ENCODE data around the genes EMID1, RHBDD3, ZMAT5 and HORMAD2.

DNA sequence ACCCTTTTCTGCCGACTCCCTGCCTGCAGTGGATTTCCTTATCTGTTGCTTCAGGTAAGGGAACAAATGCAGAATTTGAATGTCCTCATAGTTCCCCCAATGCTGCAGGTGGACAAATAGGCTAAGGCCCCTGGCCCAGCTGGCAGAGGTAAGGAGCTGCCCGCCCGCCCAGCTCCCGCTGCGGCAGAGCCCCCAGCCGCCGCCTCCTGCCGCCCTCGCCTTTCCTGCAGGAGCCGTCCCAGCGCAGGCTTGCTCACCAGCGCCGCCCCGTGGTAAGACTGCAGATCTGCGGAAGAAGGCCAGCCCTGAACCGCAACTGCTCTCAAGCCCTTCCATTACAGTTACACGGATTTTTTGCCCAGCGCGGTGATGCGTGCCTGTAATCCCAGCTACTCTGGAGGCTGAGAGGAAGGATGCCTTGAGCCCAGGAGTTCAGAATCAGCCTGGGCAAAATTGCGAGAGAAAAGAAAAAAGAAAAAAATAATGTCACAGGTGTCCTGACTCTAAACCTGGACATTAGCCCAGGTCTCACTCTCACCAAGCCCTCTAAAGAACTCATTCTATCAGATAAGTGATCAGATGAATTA, 51.2 kb upstream of the EMID1 start:
- RAMPAGE, long total RNA = no peak
- RRBS, 2 experiments = no CpG with 5 or more reads among the region's 21 CpGs
CAGE:
- cytosol, long polyA minus RNA = no peak
- cytosol, long polyA plus RNA = no peak
- long polyA plus RNA = no peak
- nucleolus, long total RNA = no peak
- nucleus, long polyA plus RNA = no peak
- nucleus, long total RNA = no peak

- RAMPAGE, long total RNA = no peak
- RRBS, 2 experiments = 17% methylated on average over 1 of the region's 26 CpGs; no CpG with 5 or more reads in 1 of the 2 experiments
CAGE:
- cytosol, long polyA minus RNA = no peak
- cytosol, long polyA plus RNA = no peak
- long polyA plus RNA = no peak
- nucleolus, long total RNA = no peak
- nucleus, long polyA plus RNA = no peak
- nucleus, long total RNA = no peak
These were observed 3.2 kb upstream of the EMID1 start for GRCh38 chr22:29202121-29203338.

DNA sequence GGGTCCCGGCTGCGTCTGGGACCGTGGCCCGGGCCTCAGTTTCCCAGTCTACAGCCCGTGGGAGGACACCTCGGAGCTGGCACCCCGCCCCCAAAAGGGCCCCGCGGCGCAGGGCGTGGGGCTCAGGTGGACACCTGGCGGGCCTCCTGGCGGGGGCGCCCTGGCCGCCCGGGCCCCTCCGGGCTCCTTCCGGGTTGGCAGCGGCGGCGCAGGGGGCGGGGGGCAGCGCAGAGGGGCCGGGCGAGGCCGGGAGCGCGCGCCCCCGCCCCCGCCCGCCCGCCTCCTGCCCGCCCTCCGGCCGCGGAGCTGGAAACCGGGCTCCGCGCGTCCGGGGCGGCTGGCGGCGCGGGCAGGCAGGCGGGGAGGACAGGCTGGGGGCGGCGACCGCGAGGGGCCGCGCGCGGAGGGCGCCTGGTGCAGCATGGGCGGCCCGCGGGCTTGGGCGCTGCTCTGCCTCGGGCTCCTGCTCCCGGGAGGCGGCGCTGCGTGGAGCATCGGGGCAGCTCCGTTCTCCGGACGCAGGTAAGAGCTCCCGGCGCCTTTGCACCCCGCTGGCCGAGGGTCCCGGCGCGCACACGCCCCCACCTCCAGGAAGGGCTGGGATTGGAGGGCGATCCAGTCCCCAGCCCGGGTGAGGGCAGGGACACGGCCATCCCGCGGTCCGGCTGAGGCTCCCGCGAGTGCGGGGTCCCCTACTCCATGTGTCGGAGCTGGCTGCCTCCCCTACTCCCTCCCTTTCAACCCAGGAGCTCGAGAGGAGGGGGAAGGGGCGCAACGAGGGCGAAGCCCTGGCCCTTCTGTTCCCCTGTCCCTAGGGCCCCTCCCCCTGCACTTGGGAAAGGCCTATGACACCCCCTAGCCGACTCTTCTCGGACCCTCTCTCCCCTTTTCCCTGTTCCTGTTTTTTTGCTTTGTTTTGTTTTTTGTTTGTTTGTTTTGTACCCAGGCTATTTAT, at the start of gene EMID1:
Gene EMID1, plus strand, starts transcription at position 279 of the 955 bp plus-strand sequence.
- RAMPAGE, long total RNA = no peak
- RRBS, 2 experiments = under 1 to 2% methylated on average over 30 of the region's 93 CpGs
CAGE:
- cytosol, long polyA minus RNA = no peak
- cytosol, long polyA plus RNA = no peak
- long polyA plus RNA = start-site peak on the minus strand centred at position 99 of the sequence, 166 bp wide, 378 and 400 reads in 2 replicates; start-site peak on the plus strand centred at position 409 of the sequence, 168 bp wide, 169 and 518 reads in 2 replicates
- nucleolus, long total RNA = no peak
- nucleus, long polyA plus RNA = no peak
- nucleus, long total RNA = no peak

GRCh38 chr22:29267521-29268373, at the start of gene RHBDD3:
RHBDD3 (minus strand) TSS chr22:29267981.
- RAMPAGE, long total RNA = start-site peak on the minus strand at chr22:29267905-29267981, 304 and 389 reads in 2 replicates; start-site peak on the plus strand at chr22:29268259-29268328, 12,618 and 16,727 reads in 2 replicates
- RRBS, 2 experiments = 1 to 2% methylated on average over 15 to 20 of the region's 80 CpGs
CAGE:
- cytosol, long polyA minus RNA = start-site peak on the minus strand at chr22:29267712-29267718, 12 reads; start-site peak on the minus strand at chr22:29267867-29267873, 7 reads; start-site peak on the plus strand at chr22:29268284-29268333, 167 reads
- cytosol, long polyA plus RNA = start-site peak on the plus strand at chr22:29268267-29268334, 9,466 and 13,743 reads in 2 replicates
- long polyA plus RNA = start-site peak on the minus strand at chr22:29267887-29268014, 43 and 46 reads in 2 replicates; start-site peak on the plus strand at chr22:29268280-29268331, 5,053 and 7,460 reads in 2 replicates
- nucleolus, long total RNA = start-site peak on the plus strand at chr22:29268280-29268331, 2,335 reads
- nucleus, long polyA plus RNA = start-site peak on the plus strand at chr22:29268278-29268331, 17,015 and 18,097 reads in 2 replicates
- nucleus, long total RNA = start-site peak on the plus strand at chr22:29268288-29268331, 443 reads

DNA sequence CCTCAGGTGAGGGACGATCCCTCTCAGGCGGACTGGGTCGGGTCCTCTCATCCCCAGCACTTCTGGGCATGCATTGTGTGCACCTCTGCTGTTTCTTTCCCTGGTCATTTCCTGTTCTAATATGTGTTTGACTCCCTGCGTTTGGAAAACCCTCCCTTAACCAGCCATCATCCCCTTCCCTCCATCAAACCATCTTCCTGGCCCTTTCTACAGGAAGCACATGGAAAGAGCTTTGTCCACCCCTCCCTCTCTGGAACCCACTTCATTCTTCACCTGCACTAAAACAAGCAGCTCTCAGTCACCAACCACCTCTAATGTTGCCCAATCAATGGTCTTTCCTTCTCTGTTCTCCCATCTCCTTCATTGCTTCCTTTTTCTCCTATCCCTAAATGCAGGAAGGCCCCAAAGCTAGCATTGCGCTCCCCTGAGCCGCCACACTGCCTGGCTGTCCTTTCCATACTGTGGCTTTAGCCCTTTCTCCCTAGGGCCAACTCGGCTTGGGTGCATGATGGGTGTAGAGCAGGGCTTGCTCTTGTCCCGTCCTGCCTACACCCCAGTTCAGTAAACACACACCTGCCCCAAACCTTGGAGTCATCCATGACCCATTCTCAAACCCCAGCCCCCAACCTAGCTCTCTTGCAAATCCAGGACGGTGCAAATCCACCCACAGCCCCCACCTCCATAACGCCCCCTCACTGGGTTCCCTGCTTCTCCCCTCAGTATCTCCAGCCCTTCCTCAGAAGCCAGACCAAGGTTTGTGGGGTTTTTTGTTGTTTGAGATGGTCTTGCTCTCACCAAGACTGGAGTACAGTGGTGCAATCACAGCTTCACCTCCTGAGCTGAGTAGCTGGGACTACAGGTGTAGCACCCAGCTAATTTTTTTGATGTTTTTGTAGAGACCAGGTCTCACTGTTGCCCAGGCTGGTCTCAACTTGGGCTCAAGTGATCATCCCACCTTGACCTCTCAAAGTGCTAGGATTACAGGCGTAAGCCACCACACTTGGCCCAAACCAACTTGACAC, 5.3 kb upstream of the GAS2L1 start:
- RAMPAGE, long total RNA = no peak
- RRBS, 2 experiments = no CpG with 5 or more reads among the region's 11 CpGs
CAGE:
- cytosol, long polyA minus RNA = no peak
- cytosol, long polyA plus RNA = no peak
- long polyA plus RNA = no peak
- nucleolus, long total RNA = no peak
- nucleus, long polyA plus RNA = no peak
- nucleus, long total RNA = no peak

DNA sequence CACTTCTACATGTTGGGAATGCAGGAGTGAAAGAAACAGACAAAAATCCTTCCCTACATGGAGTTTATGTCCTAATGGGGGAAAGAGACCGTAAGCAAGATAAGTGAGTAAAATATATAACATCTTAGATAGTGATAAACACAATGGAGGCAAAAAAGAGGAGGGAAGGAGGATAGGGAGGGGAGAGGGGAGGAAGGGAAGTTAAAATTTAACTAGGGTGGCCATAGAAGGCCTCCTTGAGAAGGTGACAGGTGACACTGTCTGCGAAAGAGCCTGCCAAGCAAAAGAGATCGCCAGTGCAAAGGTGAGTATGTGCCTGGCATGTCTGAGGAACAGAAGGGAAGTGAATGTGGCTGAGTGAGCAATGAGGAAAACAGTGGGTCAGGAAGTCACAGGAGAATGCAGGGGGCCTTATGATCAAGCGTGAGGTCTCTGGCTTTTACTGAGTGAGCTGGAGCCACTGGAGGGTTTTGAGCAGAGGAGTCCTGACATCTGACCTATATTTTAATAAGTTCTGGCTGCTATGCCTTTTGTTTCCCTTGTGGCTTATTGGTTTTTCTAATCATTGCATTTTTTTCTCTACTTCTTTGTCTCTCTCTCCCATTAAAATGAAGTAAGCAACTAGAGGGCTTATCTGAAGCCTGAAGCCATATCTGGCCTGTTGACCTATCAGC, 5.8 kb downstream of the AP1B1 start:
- RAMPAGE, long total RNA = no peak
- RRBS, 2 experiments = no CpG with 5 or more reads among the region's 4 CpGs
CAGE:
- cytosol, long polyA minus RNA = no peak
- cytosol, long polyA plus RNA = no peak
- long polyA plus RNA = no peak
- nucleolus, long total RNA = no peak
- nucleus, long polyA plus RNA = no peak
- nucleus, long total RNA = no peak

GRCh38 chr22:29695096-29695574, 24.7 kb upstream of the CABP7 start:
- RAMPAGE, long total RNA = no peak
- RRBS, 2 experiments = 100% methylated on average over 2 of the region's 24 CpGs; no CpG with 5 or more reads in 1 of the 2 experiments
CAGE:
- cytosol, long polyA minus RNA = no peak
- cytosol, long polyA plus RNA = no peak
- long polyA plus RNA = no peak
- nucleolus, long total RNA = no peak
- nucleus, long polyA plus RNA = no peak
- nucleus, long total RNA = no peak

GRCh38 chr22:29766240-29767151, at the start of gene ZMAT5:
ZMAT5 (minus strand) TSS chr22:29767007.
- RAMPAGE, long total RNA = start-site peak on the minus strand at chr22:29766958-29766983, 62 and 70 reads in 2 replicates
- RRBS, 2 experiments = 0% methylated on average over 8 of the region's 39 CpGs; no CpG with 5 or more reads in 1 of the 2 experiments
CAGE:
- cytosol, long polyA minus RNA = start-site peak on the minus strand at chr22:29766955-29766995, 81 reads
- cytosol, long polyA plus RNA = no peak
- long polyA plus RNA = no peak
- nucleolus, long total RNA = no peak
- nucleus, long polyA plus RNA = no peak
- nucleus, long total RNA = no peak

GRCh38 chr22:29883346-29884036, 517 bp downstream of the MTMR3 start:
- RAMPAGE, long total RNA = no peak
- RRBS, 2 experiments = 2 to 3% methylated on average over 28 of the region's 55 CpGs
CAGE:
- cytosol, long polyA minus RNA = no peak
- cytosol, long polyA plus RNA = no peak
- long polyA plus RNA = no peak
- nucleolus, long total RNA = no peak
- nucleus, long polyA plus RNA = no peak
- nucleus, long total RNA = no peak

DNA sequence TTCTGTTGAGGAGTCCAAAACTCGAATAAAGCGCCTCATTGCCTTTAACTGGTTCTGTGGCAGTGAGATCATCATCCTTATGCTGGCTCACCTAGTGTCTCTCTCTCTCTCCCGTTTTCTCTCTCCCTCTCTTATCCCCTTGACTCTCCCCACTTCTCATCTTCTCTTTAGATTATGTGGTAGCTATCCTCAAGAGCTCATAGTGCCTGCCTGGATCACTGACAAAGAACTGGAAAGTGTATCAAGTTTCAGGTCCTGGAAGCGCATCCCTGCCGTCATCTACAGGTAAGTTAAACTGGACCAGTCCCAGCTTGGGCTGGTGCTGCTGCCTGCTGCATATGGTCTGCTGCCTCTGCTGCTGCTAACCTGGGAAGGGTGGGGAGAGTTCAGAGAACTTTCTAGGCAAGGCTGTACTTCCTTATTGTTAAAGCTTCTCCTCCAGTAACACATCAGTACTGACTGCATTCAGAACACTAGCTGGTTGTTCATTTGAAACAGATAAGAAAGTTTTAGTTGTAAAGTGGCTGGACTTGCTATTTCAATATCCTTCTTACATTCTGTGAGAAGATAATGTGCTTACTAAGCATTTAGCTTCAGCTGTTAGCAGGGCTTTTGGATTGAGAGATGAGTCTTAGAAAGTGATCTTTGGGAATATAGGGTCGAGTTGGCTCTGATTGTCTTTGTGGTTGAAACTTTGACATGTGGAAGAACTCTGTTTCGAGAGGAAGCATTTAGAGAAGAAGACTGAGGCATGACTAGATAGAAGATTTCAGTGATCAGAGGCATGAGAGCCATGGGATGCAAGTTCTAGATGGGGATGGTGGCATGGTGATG, 77.3 kb upstream of the HORMAD2 start:
- RAMPAGE, long total RNA = no peak
- RRBS, 2 experiments = no CpG with 5 or more reads among the region's 7 CpGs
CAGE:
- cytosol, long polyA minus RNA = no peak
- cytosol, long polyA plus RNA = no peak
- long polyA plus RNA = no peak
- nucleolus, long total RNA = no peak
- nucleus, long polyA plus RNA = no peak
- nucleus, long total RNA = no peak

DNA sequence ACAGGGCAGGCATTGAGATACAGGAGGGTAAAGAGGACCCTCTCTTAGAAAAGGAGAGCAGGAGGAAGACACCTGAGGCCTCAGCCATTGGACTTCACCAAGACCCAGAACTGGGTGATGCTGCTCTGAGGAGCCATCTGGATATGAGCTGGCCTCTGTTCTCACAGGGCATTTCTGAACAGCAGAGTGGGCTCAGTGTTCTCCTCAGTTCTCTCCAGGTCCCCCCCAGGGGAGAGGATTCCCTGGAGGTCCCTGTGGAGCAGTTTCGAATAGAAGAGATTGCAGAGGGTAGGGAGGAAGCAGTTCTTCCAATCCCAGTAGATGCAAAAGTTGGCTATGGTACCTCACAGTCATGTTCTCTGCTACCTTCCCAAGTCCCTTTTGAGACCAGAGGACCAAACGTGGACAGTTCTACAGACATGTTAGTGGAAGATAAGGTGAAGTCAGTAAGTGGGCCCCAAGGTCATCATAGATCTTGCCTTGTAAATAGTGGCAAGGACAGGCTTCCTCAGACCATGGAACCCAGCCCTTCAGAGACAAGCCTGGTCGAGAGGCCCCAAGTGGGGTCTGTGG, 60.4 kb upstream of the HORMAD2 start:
- RAMPAGE, long total RNA = no peak
- RRBS, 2 experiments = no CpG with 5 or more reads among the region's 3 CpGs
CAGE:
- cytosol, long polyA minus RNA = no peak
- cytosol, long polyA plus RNA = no peak
- long polyA plus RNA = no peak
- nucleolus, long total RNA = no peak
- nucleus, long polyA plus RNA = no peak
- nucleus, long total RNA = no peak

- RAMPAGE, long total RNA = no peak
- RRBS, 2 experiments = no CpG with 5 or more reads among the region's 3 CpGs
CAGE:
- cytosol, long polyA minus RNA = no peak
- cytosol, long polyA plus RNA = no peak
- long polyA plus RNA = no peak
- nucleolus, long total RNA = no peak
- nucleus, long polyA plus RNA = no peak
- nucleus, long total RNA = no peak
These were observed 3.1 kb upstream of the HORMAD2 start for GRCh38 chr22:30076979-30077693.

DNA sequence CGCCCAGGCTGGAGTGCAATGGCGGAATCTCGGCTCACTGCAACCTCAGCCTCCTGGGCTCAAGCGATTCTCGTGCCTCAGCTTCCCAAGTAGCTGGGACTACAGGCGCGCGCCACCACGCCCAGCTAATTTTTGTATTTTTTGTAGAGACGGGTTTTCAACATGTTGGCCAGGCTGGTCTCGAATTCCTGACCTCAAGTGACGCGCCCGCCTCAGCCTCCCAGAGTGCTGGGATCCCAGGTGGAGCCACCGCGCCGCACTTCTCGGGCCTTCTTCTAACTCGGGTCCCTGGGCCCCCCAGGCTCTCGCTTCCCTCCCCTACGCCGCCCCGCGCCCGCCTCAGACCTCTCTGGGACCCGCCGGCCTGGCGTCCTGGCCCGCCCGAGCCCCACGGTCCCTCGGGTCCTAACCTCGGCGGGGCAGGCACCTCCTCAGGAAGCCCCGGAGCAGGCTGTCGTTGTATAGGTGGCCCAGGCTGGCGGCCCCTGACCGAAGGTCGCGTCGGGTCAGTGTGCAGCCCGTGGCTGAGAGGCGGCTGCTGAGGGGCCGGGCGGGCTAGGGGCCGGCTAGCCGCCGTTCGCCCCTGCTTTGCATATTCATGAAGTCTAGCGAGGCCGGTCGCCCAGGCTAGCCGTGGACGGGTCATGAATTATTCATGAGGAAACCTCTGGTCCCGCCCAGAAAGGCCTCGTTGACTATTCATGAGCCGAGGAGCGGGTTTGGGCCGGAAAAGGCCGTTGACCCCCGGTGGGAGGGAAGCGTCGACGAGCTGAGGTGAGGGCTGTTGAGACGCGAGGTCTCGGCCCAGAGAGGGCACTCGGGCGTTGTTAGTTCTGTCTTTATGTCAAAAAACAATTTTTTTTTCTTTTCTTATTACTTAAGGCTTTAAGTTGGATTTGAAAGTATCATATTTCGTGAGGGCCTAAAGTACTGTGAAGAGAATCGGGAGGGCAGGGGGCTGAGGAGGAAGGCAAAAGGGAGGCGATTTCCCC, at the start of gene HORMAD2:
Gene HORMAD2, plus strand, starts transcription at position 747 of the 992 bp plus-strand sequence.
- RAMPAGE, long total RNA = no peak
- RRBS, 2 experiments = 10 to 11% methylated on average over 10 to 24 of the region's 72 CpGs
CAGE:
- cytosol, long polyA minus RNA = no peak
- cytosol, long polyA plus RNA = no peak
- long polyA plus RNA = no peak
- nucleolus, long total RNA = no peak
- nucleus, long polyA plus RNA = no peak
- nucleus, long total RNA = no peak

DNA sequence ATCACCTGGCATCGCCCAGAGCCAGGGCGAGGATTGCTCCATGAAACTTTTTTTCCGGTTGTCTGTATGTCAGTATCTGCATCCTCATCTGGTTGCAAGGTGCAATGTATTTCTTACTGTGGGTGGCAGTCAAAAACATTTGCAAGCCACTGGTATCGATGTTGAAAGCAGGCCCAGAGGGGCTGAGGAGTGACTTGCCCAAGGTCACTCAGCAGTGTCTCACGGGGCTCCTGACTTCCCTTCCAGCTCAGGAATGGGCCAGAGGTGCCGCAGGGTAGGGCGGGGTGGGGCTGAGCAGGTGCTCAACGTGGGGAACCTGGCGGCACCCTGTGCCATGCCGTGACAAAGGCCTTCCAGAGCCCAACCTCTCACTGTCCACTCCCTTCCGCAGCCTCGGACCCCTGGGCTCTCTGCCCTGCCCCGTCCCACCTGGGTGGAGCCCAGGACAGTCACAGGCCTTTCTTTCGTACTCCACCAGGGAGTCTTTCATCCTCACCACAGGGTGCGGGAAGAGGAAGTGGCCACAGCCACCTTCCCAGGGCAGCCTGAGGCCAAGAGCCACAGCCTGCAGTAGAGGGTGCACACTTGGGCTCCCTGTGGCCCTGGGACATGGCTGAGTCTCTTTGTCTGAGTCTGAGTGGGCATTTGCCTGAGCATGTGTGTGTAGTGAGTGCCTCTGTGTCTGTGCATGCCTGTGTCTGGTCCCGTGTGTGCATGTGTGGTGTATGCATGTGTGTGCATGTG, 5.9 kb upstream of the LIF start:
- RAMPAGE, long total RNA = no peak
- RRBS, 2 experiments = no CpG with 5 or more reads among the region's 16 CpGs
CAGE:
- cytosol, long polyA minus RNA = no peak
- cytosol, long polyA plus RNA = no peak
- long polyA plus RNA = no peak
- nucleolus, long total RNA = no peak
- nucleus, long polyA plus RNA = no peak
- nucleus, long total RNA = no peak

DNA sequence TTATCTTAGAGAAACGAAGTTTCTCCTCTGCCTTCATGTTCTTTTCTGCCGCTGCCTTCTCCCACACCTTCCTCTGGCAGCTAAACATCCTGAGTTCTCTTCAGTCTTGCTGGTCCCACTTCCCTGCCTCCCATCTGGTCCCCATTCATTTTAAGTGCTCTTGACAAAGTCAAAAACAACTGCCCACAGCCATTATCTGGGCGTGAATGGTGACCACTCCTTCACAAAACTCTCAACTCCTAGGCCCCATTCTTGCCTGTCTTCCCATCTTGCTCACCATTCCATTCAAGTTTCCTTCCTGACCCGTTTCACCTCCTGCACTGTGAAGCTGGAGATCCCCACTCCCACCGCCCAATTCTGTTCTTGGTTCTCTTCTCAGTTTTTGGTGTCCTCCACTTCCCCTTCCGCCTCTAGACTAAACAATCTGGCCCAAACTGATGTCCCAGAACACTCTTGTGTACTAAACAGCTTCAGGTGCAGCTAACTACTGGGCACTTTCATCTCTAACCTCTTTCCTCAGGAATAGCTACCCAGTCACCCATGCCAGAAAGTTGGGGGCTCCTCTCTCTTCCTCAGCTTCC, 2.4 kb downstream of the SF3A1 start:
- RAMPAGE, long total RNA = no peak
- RRBS, 2 experiments = no CpG with 5 or more reads among the region's 6 CpGs
CAGE:
- cytosol, long polyA minus RNA = no peak
- cytosol, long polyA plus RNA = no peak
- long polyA plus RNA = no peak
- nucleolus, long total RNA = no peak
- nucleus, long polyA plus RNA = no peak
- nucleus, long total RNA = no peak

DNA sequence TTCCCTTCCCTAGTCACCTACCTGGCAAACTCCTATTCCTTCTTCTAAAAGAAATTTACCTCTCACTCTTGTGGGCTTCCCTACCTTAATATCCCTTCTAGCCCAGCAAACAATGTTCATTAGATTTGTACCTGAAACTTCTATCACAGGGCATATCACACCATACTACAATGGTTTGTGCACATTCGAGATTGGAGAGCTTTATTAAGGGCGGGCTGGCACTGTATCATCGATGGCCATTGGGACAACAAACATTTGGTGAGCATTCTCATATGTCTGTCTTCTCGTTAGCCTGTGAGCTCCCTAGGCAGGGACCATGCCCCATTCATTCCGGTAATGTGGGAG, 817 bp downstream of the SF3A1 start:
- RAMPAGE, long total RNA = no peak
- RRBS, 2 experiments = no CpG with 5 or more reads among the region's 5 CpGs
CAGE:
- cytosol, long polyA minus RNA = no peak
- cytosol, long polyA plus RNA = no peak
- long polyA plus RNA = no peak
- nucleolus, long total RNA = no peak
- nucleus, long polyA plus RNA = no peak
- nucleus, long total RNA = no peak

DNA sequence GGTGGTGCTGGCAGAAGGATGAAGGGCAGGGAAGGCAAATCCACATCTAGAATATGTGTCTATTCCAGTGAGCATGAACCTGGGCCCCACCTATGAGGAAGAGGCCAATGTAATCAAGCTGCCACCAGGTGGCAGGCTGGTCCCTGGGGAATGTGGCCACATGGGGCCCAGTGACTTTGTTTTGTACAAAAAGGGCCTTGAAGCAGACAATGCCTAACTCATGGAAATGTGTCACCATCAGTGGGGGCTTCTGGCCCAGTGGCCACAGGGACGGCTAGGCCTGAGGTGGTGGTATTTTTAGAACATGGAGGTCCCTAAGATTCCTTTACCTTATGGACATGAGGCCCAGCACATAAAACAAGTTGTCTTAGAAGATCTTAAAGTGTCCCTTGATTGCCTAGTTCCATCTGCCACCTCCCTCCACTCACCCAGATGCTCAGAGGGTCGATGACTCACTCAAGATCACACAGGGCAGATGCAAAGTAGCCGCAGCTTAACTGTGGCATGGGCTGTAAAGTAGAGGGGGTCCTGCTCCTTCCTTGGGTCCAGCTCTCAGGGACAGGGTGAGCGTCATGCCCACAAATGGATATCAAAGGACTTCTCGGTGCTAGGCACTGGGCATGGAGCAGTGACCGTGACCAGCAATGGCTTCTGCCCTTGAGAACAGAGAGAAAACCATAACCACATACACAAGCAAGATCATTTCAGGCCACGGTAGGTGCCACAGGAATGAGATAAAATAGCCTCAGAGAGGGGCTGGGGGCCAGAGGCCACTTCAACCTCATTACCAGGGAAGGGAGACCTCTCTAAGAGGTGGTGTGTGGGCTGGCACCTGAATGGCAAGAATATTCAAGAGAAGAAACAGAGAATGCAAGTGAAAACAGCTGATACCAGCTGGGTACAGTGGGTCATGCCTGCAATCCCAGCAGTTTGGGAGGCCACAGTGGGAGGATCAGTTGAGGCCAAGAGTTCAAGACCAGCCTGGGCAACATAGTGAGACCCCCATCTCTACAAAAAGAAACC, 4.2 kb upstream of the RNF215 start:
- RAMPAGE, long total RNA = no peak
- RRBS, 2 experiments = no CpG with 5 or more reads among the region's 7 CpGs
CAGE:
- cytosol, long polyA minus RNA = no peak
- cytosol, long polyA plus RNA = no peak
- long polyA plus RNA = no peak
- nucleolus, long total RNA = no peak
- nucleus, long polyA plus RNA = no peak
- nucleus, long total RNA = no peak

DNA sequence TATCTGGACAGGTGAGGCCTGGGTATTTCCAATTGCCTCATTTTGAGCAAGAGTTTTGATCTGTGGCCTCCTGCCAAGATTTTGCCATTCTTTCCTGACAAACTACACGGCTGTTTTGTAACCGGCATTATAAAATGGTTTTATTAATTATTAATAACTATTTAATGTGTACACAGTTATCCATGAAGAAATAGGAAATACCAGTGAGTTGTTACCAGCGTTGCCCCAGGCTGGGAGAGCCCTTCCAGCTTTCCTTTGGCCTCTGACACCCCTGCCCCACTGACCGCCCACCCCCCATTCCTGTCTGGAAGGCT, 14.9 kb upstream of the SEC14L3 start:
- RAMPAGE, long total RNA = no peak
- RRBS, 2 experiments = no CpG with 5 or more reads among the region's 4 CpGs
CAGE:
- cytosol, long polyA minus RNA = no peak
- cytosol, long polyA plus RNA = no peak
- long polyA plus RNA = no peak
- nucleolus, long total RNA = no peak
- nucleus, long polyA plus RNA = no peak
- nucleus, long total RNA = no peak

- RAMPAGE, long total RNA = start-site peak on the minus strand at chr22:30922242-30922258, 95 and 90 reads in 2 replicates
- RRBS, 2 experiments = no CpG with 5 or more reads among the region's 45 CpGs
CAGE:
- cytosol, long polyA minus RNA = no peak
- cytosol, long polyA plus RNA = no peak
- long polyA plus RNA = no peak
- nucleolus, long total RNA = no peak
- nucleus, long polyA plus RNA = start-site peak on the minus strand at chr22:30922206-30922256, 101 and 28 reads in 2 replicates
- nucleus, long total RNA = no peak
These were observed 46.3 kb downstream of the MORC2 start for GRCh38 chr22:30922103-30922899.

All from GM12878 (cell line).